Keratinocyte (primary cell): ENCODE measurements around a stretch of chr16.

CAGE:
- cytosol, long polyA minus RNA, result no peak
- cytosol, long polyA plus RNA, result no peak
- long polyA plus RNA, result no peak
- nucleus, long polyA minus RNA, result no peak
- nucleus, long polyA plus RNA, result no peak
Measured at GRCh38 chr16:57516027-57516568, 20.3 kb downstream of the CCDC102A start.

CAGE:
- cytosol, long polyA minus RNA, result no peak
- cytosol, long polyA plus RNA, result no peak
- long polyA plus RNA, result no peak
- nucleus, long polyA minus RNA, result no peak
- nucleus, long polyA plus RNA, result no peak
Measured at GRCh38 chr16:57536087-57536236, 409 bp downstream of the CCDC102A start.

DNA sequence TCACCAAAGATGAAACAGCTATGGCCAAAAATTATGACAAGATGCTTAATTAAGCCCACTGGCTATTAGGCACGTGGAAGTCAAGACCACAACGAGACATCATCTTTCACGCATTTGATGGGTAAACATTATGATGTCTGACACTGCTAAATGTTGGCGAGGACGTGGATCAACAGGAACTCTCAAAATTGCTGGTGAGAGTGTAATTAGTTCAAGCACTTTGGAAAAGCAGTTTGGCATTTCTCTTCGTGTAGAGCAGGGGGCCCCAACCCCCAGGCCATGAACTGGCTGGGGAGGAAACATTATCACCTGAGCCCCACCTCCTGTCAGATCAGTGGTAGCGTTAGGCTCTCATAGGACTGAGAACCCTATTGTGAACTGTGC lies 39.6 kb upstream of the ADGRG1 start:
CAGE:
- cytosol, long polyA minus RNA, result no peak
- cytosol, long polyA plus RNA, result no peak
- long polyA plus RNA, result no peak
- nucleus, long polyA minus RNA, result no peak
- nucleus, long polyA plus RNA, result no peak

DNA sequence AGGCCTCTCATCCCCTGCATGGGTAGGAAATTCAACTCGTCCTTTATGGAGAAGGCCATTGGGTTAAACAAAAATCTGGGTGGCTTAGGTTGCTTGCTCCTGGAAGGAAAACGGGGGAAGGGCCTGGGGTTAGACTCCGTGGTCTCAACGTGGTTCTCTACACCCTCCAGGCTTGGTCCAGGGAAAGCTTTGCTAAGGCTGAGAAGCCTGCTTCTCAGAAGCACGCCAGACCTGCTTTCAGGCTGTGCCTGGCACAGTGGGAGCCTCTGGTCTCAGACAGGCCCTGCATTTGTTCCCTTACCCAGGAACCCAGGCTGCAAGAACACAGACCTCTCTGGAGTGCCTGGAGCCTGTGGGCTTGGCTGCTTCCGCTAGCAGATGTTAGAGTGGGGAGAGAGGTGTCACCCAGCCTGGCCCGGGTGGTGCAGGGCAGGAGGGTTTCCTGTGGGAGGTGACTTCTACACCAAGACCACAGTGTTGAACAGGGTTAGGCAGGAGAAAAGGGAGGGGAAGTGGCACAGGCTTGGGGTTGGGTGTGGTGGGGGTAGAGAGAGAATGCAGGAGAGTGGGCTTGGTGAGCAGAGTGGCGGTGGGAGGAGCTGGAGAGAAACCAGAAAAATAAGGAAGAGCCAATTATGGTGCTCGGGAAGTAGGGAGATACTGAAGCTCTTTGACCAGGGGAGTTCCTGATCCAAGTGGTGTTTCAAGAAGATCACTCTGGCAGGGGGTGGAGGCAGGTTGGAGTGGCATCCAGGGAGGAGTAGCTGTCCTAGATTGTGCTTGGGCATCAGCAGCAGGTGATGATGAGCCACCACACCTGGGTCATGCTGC lies 35.8 kb upstream of the ADGRG1 start:
CAGE:
- cytosol, long polyA minus RNA, result no peak
- cytosol, long polyA plus RNA, result no peak
- long polyA plus RNA, result no peak
- nucleus, long polyA minus RNA, result no peak
- nucleus, long polyA plus RNA, result no peak

CAGE:
- cytosol, long polyA minus RNA, result no peak
- cytosol, long polyA plus RNA, result no peak
- long polyA plus RNA, result no peak
- nucleus, long polyA minus RNA, result no peak
- nucleus, long polyA plus RNA, result no peak
Measured at GRCh38 chr16:57622383-57623020, 5.9 kb upstream of the ADGRG1 start.

GRCh38 chr16:57637360-57637853 lies 9.0 kb downstream of the ADGRG1 start:
CAGE:
- cytosol, long polyA minus RNA, result no peak
- cytosol, long polyA plus RNA, result no peak
- long polyA plus RNA, result no peak
- nucleus, long polyA minus RNA, result no peak
- nucleus, long polyA plus RNA, result no peak

CAGE:
- cytosol, long polyA minus RNA, result no peak
- cytosol, long polyA plus RNA, result no peak
- long polyA plus RNA, result no peak
- nucleus, long polyA minus RNA, result no peak
- nucleus, long polyA plus RNA, result no peak
Measured at GRCh38 chr16:57669299-57669848, 1.3 kb downstream of the ADGRG3 start.

DNA sequence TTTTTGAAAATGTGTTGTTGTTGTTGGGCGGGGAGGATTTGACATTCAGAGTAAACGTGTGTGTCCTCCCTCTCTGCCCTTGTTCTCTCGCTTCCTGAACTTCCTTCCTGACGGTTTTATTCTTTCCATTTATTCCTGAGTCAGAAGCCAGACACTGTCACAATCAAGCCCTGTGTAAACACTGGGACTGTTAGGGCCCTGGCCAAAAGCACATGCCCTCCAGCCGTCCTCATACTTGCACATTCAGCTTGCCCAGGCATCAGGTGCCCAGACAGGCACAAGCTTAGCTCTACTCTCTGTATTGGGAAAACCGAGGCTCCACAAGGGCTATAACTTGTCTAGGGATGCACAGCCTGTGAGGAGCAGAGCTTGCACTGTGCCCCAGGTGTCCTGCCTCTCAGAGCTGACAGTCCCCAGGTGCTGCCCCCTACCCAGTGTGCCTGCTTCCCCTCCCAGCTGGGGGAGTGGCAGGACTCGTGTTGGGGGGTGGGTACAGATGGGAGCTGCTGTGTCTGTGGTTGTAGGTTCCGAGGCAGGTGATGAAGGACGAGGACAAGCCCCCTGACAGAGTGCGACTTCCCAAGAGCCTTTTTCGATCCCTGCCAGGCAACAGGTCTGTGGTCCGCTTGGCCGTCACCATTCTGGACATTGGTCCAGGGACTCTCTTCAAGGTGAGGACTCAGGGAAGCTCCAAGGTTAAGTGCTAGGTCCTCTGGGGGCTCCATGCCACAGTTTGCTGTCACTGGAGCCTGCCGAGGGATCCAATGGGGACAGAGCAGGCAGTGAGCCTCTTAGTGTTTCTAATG lies 9.7 kb downstream of the ADGRG3 start:
CAGE:
- cytosol, long polyA minus RNA, result no peak
- cytosol, long polyA plus RNA, result no peak
- long polyA plus RNA, result no peak
- nucleus, long polyA minus RNA, result no peak
- nucleus, long polyA plus RNA, result no peak

CAGE:
- cytosol, long polyA minus RNA, result no peak
- cytosol, long polyA plus RNA, result no peak
- long polyA plus RNA, result no peak
- nucleus, long polyA minus RNA, result no peak
- nucleus, long polyA plus RNA, result no peak
Measured at GRCh38 chr16:57765358-57765894, 29.9 kb downstream of the KATNB1 start.

CAGE:
- cytosol, long polyA minus RNA, result no peak
- cytosol, long polyA plus RNA, result no peak
- long polyA plus RNA, result no peak
- nucleus, long polyA minus RNA, result no peak
- nucleus, long polyA plus RNA, result no peak
Measured at GRCh38 chr16:57800149-57800926, 2.0 kb downstream of the KIFC3 start.

DNA sequence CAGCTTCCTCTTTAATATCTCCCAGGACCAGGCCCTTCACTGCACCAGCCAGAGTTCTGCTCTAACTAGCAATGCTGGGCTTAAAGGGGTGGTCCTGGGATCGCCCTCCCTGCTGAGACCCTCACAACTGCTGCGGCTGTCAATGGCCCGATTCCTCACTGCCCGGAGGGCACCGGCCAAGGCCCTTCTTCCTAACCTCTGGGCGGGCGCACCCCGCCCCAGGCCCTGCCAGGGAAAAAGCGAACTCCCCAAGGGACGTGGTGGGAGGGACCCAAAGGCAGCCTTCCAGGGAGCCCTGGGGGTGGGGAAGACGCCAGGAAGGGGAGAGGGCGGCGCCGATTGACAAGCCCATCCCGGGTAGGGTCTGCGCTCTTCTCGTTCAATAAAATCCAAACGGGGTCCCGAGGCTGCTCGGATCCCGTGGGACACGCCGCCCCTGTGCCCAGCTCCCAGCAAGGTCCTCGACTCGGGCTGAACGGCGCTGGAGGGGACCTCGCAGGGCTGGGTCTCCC lies 521 bp downstream of the KIFC3 start:
CAGE:
- cytosol, long polyA minus RNA, result no peak
- cytosol, long polyA plus RNA, result no peak
- long polyA plus RNA, result no peak
- nucleus, long polyA minus RNA, result no peak
- nucleus, long polyA plus RNA, result no peak

DNA sequence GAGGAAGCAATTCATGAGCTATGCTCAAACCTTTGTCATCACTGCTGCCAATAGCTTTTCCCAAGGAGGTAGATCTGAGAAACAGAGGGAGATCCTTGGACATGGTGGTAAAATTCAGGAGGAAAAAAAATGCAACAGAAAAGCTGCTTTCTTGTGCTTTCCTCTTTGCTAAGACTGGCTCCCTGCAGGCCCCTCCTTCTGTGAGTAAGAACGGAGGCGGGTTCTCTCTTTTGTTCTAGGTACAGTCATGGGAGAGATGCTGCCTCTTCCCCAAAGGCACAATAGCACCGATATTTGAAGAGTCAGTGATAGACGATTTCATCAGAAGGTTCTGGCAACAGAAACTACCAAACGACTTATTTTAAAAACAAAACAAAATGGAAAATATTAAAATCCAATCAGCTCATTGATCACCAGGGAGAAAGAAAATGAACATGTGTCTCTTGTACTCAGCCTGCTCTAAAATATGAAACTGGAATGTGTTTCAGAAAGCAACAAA lies 32.6 kb upstream of the KIFC3 start:
CAGE:
- cytosol, long polyA minus RNA, result no peak
- cytosol, long polyA plus RNA, result no peak
- long polyA plus RNA, result no peak
- nucleus, long polyA minus RNA, result no peak
- nucleus, long polyA plus RNA, result no peak

DNA sequence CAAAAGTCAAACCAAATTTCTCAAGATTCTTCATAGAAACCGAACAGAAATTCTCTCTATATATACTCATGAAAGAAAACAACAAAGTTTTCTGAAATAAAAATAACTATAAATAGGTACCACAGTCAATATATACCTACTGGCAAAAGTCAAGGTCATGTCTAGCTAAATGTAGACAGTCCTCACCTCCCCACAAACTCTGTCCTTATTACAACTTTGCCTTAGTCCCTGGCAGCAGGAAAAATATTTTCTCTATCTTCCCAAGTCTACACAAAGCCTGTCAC lies 2.8 kb downstream of the CFAP20 start:
CAGE:
- cytosol, long polyA minus RNA, result no peak
- cytosol, long polyA plus RNA, result no peak
- long polyA plus RNA, result no peak
- nucleus, long polyA minus RNA, result no peak
- nucleus, long polyA plus RNA, result no peak

DNA sequence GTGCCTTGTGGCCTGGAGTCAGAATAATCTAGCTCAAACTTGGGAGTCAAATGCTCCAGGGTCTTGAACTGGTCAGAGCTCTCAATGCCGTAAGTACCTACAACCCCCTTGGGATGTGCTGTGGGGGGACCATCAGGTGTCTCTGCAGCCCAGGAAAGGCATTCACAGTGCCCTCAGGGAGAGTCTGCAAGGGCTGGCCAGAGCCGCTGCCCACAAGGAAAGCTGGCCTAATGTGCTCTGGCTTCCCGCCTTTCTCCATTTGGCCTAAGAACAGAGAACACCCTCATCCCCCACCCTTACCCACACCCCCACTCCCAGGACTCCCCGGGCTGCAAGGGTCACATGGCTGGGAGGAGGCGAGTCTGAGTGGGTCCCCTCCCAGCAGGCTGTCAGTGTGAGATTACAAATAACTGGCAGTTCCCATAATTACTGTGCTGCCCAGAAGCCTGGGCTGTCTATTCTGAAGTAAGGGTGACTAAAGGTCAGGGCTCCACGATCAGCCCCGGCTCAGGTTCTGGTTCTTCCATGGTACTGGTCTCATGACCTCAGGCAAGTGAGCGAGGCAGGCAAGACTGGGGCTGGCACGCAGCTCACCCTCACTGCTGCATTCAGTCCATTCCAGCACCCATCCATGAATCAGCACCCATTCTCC lies 41.7 kb downstream of the GINS3 start:
CAGE:
- cytosol, long polyA minus RNA, result no peak
- cytosol, long polyA plus RNA, result no peak
- long polyA plus RNA, result no peak
- nucleus, long polyA minus RNA, result no peak
- nucleus, long polyA plus RNA, result no peak

CAGE:
- cytosol, long polyA minus RNA, result no peak
- cytosol, long polyA plus RNA, result no peak
- long polyA plus RNA, result no peak
- nucleus, long polyA minus RNA, result no peak
- nucleus, long polyA plus RNA, result no peak
Measured at GRCh38 chr16:58462707-58463913, 36.8 kb upstream of the NDRG4 start.

DNA sequence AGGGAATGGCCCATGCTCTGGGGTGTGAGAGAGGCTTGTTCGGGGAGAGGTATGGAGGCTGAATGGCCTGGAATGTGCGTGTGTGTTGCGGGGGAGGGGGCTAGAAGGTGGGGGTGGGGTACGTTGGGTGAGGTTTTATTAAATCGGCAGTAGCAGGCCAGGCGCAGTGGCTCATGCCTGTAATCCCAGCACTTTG lies 34.6 kb upstream of the NDRG4 start:
CAGE:
- cytosol, long polyA minus RNA, result no peak
- cytosol, long polyA plus RNA, result no peak
- long polyA plus RNA, result no peak
- nucleus, long polyA minus RNA, result no peak
- nucleus, long polyA plus RNA, result no peak

DNA sequence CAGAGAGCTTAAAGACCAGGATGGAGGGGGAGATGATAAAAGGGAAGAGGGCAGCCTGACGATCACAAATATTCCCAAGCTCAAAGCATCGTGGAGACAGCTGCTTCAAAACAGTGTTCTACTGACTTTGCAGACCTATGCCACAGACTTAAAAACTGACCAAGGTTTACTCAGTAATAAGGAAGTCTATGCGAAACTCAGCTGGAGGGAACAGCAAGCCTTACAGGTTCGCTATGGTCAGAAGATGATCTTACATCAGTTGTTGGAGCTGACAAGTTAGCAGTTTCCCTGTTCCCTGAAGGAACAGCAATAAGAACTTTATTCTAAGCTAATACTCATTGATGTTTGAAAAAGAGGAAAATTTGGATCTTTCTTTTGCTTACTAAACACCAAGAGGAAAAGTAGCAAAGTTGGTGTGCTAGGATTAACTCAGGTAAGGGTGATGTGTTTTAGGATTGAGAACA lies 3.5 kb downstream of the SETD6 start:
CAGE:
- cytosol, long polyA minus RNA, result no peak
- cytosol, long polyA plus RNA, result no peak
- long polyA plus RNA, result no peak
- nucleus, long polyA minus RNA, result no peak
- nucleus, long polyA plus RNA, result no peak

DNA sequence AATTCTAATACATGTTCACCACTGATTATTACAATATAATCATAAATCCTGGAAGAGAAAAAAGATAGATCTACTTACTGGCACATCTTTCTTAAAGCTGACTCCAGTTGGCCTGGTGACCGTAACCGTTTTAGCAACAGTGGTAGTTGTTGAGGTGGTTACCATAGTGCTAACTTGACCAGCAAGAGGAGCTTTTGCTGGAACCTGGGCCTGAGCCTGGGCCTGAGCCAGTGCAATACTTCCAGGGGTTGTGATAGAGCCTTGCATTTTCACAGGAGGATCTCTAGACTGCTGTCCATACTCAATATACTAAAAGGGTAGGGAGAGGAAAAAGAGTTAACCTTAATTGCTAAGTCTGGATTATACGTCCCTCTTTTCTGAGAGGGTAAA lies 36.2 kb downstream of the SETD6 start:
CAGE:
- cytosol, long polyA minus RNA, result no peak
- cytosol, long polyA plus RNA, result no peak
- long polyA plus RNA, result no peak
- nucleus, long polyA minus RNA, result no peak
- nucleus, long polyA plus RNA, result no peak

DNA sequence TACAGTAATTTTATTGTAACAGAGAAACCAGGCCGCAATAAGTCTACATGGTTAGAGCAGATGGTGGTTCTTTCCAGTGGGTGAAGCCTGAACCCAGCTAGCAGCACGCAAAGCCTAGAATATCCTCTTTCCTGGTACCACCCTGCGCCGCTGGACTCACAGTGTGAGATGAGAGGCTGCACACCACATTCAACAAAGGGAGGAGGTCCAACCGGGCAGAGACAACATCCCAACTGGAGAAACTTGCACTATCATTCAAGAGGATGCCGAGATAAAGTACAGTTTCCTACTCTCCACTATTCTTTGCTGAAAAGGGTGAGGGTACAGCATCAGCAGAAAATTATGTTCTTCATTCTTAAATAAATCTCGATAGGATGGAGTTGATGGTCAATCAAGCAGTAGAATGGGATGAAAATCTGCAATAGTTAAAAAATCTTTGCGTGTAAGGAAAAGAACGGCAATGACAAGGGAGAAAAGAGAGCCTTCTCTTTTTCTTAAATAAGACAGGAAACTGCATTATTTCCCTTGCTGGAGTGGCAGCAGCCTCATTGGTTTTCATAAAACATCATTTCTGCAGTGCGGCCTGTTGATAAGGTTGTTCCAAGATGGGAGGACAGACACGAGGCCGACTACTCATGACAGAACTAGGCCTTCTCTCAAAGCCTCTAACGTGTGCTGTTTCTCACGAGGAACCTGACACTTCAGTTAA lies 22.7 kb upstream of the SLC38A7 start:
CAGE:
- cytosol, long polyA minus RNA, result start-site peak on the minus strand centred at position 399 of the sequence, 84 bp wide, 20 reads
- cytosol, long polyA plus RNA, result no peak
- long polyA plus RNA, result no peak
- nucleus, long polyA minus RNA, result no peak
- nucleus, long polyA plus RNA, result no peak

DNA sequence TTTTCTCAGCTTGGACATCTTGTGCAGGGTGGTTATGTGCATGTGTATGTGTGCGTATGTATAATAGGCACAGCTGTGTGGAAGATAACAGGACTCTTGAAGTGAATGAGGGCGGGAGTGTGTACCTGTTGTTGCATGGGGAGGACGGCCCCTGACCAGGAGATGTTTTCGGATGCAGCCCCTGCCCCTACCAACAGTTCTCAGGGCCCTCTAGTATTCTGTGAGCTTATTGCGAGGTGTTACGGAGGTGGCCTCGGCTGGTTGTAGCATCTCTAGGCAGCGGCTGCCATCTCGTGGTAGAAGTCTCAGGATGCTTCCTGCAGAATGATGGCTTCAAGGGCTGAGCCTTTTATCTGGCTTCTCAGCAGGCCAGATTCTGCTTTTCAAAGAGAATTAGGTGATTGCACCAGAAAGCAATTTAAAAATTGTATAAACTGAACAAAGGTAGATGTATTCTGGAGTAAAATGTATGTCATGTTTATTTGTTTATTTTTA lies 22.2 kb upstream of the GOT2 start:
CAGE:
- cytosol, long polyA minus RNA, result no peak
- cytosol, long polyA plus RNA, result no peak
- long polyA plus RNA, result no peak
- nucleus, long polyA minus RNA, result no peak
- nucleus, long polyA plus RNA, result no peak